Glomerular endothelial cell (primary cell): ENCODE measurements around a stretch of chr22.

- RAMPAGE, long total RNA: no peak
Measured at GRCh38 chr22:46500196-46500758, 37.1 kb downstream of the CELSR1 start.

DNA sequence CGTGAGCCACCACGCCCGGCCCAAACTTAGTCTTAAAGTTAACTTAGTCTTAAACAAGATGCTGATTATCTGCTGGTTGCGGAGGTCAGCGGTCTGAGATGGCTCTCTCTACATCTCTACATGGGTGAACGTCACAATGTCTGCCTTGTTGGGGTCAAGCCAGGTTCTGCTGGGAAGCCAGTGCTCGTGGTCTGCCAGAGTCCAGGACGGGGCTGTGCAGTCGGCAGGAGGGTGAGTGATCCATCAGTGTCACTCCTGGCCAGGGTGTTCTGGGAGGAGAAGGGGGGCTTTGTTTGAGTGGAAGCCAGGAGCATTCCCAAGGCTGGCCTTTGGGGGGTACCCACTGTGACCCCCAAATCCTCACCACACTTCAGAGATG, 11.4 kb upstream of the CELSR1 start:
- RAMPAGE, long total RNA: no peak

DNA sequence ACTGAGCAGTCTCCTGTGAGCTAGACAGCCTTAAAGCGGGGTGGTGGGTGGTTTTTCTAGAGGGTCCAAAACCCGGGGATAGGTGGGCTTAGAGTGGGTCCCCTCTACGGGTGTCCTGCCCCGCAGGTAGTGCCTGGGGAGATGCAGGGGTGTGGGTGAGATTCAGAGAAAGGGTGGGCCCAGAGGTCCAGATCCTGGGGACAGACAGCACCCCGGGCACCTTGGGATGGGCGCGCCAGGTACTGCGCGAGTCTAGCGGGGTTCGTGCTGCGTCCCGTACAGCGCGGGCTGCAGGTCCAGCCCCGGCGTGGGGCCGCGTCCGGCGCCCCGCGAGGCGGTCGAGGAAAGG, 38.9 kb upstream of the CELSR1 start:
- RAMPAGE, long total RNA: no peak

DNA sequence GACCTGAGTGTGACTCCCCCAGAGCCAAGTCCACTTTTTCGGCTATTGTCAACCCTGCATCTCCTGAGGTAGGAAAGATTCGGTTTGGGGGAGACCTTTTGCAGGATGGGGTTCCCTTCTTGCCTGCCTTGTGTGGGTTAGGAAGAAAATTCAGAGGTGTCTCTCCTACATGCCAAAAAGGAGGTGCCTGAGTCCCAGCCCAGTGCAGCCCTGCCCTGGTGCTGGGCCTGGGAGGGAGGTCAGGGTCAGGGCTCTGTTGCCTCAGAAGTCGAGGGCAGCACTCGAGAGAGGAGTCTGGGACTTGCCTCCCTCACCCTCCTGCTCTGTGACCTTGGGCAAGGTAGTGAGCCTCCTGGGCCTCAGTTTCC, 40.6 kb upstream of the CELSR1 start:
- RAMPAGE, long total RNA: no peak

DNA sequence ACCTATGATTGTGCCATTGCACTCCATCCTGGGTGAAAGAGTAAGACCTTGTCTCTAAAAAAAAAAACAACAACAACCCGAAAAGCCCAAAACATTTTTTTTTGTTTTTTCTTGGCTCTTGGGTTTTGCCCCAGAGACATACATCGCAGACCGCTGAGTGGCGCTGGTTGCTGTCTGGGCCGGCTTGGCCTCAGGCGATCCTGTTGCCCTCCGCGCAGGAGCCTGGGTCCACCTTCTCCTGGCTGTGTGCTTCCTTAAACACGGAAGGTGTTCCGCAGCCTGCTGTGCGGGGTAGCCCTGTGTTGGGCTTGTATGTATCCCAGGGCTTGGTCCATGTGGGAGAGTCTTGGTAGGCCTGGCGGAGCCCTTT, 11.2 kb upstream of the GRAMD4 start:
- RAMPAGE, long total RNA: no peak

DNA sequence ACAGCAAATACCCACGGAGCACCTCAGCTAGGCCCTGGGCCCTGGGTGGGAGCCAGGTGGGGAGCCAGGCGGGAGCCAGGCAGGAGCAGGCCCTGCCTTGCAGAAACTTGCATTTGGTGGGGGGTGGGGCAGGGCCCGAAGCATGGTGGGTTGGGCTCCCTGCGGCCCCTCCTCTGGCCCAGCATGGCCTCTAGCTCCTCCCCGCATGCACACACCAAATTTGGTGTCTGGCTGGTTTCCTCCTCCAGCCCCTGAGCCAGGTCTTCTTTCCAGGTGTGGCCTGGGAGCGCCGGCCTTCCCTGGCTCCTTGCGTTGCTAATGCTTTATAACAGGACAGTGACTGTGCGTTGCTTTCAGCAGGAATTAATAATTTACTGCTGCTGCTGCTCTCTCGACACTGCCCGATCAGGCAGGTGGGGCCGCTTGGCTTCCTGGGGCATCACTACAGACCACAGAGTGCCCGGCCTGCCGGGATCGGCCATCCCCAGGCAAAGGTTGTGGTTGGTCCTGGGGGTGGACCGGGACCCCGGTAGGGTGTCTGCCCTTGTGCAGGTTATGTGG, 7.3 kb downstream of the GRAMD4 start:
- RAMPAGE, long total RNA: no peak

- RAMPAGE, long total RNA: no peak
Measured at GRCh38 chr22:46730498-46731030, 7.5 kb downstream of the CERK start.

- RAMPAGE, long total RNA: no peak
Measured at GRCh38 chr22:46790934-46791872, 28.8 kb downstream of the TBC1D22A start.

DNA sequence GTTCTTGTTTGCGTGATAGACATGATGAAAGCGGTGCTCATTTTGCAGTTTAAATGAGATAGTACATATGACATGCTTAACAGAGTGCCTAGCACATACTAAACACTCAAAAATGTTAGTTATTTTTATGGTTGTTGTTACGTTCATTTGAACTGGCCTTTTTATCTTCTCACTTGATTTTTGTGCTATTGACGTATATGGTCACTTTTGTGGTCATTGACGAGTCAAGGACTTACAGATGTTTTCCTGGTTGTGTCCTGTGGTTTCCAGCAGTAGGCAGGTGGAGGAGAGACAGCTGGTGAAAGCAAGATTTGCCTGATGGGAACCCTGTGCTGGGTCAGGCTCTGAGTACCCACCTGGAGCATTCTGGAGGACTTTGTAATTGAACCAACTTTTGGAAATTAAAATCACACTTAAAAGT, 38.2 kb downstream of the TBC1D22A start:
- RAMPAGE, long total RNA: no peak

GRCh38 chr22:46829430-46830354, 67.2 kb downstream of the TBC1D22A start:
- RAMPAGE, long total RNA: no peak

- RAMPAGE, long total RNA: no peak
Measured at GRCh38 chr22:46864135-46864977, 101.9 kb downstream of the TBC1D22A start.

DNA sequence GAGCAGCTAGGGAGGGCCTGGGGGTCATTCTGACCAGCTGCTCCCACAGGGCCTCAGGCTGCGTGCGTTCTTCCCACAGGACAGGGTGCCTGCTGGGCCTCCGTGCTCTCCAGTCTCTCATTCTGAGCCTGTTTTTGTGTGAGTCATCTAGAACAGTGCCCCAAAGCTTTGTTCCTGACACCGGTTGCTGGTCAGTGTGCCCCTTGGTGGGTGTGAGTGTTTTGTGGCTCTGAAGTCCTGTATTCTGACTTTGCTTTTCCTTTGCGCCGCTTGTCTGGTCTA, 275.9 kb downstream of the TBC1D22A start:
- RAMPAGE, long total RNA: no peak

DNA sequence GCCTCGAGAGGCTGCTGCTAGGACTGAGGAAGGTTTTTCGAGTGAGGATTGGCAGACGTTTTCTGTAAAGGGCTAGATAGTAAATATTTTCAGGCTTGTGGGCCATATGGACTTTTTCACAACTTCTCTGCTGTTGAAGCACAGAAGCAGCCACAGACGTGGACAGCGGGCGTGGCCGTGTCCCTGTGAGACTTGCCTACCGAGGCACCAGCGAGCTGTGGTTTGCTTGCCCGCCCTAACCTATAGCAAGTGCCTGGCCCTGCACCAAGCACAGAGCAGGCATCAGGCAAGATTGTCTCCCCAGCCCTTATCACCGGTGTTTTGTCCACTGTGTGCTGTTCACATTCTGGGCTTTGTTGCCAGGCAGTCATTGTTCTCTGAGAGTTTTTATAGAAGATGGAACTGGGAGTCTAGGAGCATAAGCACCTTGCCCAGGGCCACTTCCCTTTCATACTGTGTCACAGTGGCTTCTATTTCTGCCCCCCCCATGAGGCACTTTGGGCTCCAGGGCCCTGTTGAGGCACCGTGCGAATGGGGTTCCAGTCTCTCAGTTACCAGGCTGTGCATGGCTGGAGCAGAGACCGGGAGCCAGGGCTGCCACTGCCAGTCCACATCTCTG, 279.4 kb downstream of the TBC1D22A start:
- RAMPAGE, long total RNA: no peak

GRCh38 chr22:47053493-47054390, 291.3 kb downstream of the TBC1D22A start:
- RAMPAGE, long total RNA: no peak

DNA sequence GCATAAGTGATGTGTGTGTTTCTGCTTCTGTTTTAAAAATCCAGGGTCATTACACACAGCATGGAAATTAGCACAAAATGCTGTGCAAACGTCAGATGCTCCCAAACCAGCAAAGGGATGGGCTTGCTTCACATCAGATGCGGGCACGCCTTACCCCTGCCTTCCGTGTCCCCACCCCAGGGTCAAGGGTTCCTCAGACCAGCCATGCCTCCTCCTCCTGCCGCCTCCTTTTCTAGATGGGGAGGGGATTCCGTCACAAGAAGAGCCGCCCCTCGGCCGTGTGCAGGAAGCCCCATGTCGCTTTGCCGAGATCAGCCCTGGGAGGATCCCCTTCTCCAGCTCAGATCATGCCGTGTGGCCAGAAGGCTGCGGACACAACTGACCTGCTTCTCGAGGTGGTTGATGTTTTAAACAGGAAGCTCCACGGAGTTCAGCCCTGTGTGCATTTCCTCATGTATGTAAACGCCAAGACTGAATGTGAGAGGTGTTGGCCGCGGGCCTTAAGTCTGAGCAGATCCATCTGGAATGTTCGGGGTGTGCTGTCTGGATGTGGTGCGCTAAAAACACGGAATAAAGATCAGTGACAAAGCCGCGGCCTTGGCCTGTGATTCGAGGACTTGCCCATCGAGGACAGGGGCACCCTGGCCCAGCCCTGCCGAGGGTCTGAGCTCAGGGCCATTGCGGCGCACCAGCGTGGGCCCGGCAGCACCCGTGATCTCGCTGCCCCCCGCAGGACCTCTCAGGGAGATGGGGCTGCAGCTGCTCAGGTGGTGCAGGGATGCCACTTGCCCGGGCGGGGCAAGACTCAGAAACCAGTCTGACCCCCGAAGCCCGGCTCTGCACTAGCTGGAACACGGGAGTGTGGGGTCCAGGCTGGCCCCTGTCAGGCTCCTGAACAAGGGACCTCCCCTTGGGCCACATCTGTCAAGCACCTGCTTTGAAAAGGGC, 412.9 kb downstream of the TBC1D22A start:
- RAMPAGE, long total RNA: no peak

DNA sequence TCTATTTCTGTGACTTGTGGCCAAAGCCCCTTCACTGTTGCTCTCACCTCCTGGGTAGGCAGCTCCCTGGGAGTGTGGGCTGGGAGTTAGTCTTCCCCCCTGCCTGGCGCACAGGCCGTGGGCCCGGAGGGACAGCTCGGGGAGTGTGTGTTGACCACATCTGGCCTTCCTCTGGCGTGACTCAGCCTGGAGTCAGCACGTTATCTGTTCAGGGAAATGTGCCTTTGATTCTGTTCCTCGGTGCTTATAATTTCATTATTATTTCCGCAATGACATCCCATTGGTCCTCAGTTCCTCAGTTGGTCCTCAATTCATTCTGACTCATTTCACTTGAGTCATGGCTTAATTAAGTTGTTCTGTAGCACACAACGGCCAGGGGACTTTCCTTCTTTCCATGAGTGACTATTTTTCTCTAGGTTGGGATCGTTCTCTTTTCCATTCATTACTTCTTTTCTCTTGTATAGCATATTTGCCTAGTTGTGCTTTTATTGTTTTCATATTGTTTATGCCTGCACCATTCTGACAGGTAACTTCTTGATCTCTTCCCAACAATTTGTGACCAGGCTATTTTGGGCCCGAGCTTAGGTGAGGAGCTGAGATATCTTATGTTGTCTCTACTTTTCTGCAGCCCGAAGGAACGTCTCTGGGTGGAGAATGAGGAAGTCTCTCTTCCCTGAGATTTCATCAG, 566.6 kb downstream of the TBC1D22A start:
- RAMPAGE, long total RNA: no peak

DNA sequence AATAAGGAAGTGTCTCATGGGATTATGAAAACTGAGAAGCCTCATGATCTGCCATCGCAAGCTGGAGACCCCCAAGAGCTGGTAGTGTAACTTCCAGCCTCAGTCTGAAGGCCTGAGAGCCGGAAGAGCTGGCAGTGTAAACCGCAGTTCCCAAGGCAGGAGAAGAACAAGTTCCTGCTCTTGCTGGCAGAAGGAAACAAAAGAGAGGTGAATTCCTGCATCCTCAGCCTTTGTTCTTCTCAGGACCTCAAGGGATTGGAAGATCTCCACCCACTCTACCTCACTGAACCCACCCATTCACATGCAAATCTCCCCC, 416.7 kb upstream of the TAFA5 start:
- RAMPAGE, long total RNA: no peak

DNA sequence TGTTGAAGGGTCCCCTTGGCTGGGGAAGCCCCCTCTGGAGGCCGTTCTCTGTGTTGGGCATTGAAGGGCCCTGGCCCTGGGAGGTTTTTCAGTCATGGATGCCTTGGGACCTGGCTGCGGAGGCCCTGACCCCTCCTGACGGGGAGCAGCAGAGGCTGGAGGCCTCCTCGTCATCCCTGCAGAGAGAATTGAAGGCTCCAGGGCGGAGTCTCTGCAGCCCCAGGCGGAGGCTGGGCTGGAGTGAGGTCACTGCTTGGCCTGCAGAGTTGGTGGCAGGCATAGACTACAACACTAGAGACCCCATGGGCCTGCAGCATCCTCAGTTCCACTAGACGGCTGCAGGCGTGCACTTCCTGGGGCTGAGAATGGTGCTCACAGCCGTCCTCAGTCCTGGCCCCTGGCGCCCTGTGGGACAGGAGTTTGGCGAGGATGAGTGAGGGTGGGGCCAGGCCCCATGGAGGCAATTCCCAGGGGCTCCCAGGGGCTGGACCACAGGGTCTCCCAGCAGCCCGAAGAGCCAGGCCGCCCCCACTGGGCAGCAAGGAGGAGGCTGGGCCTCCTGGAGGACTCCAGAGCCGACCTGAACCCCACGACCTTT, 143.4 kb downstream of the TAFA5 start:
- RAMPAGE, long total RNA: no peak

GRCh38 chr22:49057993-49058205, 568.5 kb downstream of the TAFA5 start:
- RAMPAGE, long total RNA: no peak

- RAMPAGE, long total RNA: no peak
Measured at GRCh38 chr22:49669232-49669685, 158.4 kb downstream of the BRD1 start.